Right cardiac atrium (tissue), 1 donor: ENCODE measurements around the gene GNGT1.

DNA sequence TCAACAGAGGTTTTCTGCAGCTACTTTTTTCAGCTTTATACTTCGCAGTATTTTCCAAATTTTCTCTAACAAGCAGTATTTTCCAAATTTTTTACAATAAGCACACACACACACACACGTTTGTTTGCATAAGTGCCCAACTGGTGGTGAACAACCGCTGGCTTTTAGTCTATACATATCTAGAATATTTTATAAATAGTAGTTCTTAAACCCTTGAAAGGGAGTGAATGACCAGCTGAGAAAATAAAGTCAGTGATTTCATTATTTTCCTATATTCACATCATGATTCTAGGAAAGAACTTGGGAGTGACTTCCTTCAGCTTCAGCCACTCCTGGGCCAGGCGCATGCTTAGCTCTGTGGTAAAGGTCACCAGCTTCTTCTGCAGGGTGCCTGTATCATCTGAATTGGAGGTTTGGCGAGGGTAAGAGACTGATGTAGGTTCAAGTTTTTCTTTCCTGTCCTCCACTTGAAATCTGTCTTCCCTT is 13.6 kb downstream of the GATAD1 start:
- PRO-cap: no peak

- PRO-cap: no peak
Observed at GRCh38 chr7:92481166-92481892, 3.6 kb upstream of the ERVW-1 start.

DNA sequence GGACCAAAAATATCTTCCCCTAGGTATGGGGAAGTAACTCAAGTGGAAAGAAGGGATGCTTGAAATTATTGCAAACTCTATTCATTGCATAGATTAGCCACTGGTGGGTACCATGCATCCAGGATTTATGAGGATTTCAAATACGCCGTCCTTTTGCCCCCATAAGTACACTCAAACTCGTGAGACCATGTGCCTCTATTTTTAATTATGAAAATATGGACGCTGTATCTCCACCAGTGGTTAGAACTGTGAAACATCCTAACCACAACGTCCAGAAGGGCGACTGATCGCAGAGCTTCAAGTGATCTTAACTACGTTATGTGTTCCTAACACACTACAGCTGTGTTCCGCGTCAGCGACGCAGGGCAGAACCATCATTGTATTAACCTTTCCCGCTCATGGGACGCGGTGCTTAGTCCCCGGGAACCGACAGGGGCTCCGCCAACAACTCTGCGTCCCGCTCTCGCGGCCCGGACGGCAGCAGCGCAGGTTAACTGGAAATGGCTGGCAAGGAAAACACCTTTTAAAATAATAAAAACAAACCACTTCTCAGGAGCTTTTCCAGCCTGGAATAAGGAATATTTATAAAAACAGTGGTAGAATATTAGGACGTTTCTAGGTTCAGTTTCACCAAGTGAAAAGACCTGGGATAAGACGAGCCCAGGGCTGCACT is 722 bp downstream of the PEX1 start:
- PRO-cap: bidirectional peak, plus-strand start at position 457 of the sequence, minus-strand start at position 448 of the sequence

- PRO-cap: no peak
Observed at GRCh38 chr7:92532365-92532685, 3.7 kb downstream of the RBM48 start.

GRCh38 chr7:92611203-92612208 is 21.3 kb upstream of the FAM133B start:
- PRO-cap: no peak

DNA sequence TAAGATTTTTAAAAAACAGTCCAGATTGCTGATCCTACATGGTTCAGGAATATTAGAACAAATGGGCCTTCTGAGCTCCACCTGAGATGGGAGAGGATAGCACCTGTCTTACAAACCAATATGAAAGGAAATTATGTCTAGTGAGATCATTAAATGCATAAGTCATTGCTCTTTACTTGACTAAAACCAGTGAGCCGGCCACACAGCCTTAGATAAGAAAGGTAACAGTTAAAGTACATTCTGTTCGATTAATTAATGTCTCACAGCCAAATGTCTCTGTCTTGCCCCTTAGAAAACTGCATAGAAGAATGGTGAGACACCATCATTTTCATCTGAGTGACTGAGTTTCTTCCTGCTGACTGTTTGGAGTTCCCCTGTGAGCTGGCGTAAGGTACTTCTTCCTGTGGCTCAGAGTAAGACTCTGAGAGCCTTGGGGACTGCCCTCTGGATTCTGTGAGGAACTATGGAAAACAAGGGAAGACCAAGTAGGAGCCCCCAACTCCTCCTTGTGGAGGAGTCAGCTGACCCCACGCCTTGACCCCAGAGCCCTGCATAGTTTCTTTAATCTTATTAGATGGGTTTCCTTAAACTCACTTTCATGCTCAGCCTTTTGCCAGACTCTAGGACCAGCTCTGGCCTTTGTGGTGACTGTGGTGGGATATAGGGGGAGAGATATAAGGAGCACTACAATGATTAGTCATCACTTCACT is 51.6 kb upstream of the FAM133B start:
- PRO-cap: no peak

DNA sequence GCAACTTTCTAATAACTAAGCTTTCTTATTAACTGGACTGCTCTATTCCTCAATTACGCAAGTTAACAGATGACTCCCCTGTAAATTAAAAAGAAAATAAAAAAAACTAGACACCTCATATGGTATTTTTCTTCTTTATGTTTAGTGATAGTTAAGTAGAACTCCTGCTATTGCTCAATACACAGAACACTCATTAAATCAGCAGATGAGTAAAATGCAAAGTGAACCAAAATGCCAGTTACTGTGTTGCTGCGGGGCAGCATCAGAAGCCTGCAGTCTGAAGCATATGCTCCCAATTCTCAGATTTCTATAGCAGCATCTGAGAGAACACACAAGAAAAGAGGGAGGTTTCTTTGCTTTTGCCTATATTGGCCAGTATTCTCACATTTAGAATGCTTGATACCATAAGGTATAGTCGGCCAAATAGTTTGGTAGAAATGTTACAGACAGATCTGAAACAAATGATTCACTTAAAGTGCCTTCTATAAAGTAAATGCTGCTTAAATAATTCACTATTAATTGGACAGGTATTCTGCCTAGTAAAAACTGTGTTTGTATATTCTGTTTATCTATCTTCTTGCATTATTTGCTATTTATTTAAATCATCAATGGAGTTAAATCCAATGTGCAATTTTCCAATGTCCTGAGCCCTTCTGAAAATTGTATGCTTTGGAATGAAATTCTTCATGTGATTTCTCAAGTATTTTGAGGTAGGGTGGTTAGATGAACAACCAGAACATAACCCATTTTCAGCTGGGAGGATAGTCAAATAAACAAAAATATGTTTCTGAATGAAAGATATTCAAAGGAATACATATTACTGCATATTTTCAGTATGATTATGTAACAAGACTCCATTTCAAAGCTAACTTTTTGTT is 28.1 kb downstream of the CDK6 start:
- PRO-cap: no peak

DNA sequence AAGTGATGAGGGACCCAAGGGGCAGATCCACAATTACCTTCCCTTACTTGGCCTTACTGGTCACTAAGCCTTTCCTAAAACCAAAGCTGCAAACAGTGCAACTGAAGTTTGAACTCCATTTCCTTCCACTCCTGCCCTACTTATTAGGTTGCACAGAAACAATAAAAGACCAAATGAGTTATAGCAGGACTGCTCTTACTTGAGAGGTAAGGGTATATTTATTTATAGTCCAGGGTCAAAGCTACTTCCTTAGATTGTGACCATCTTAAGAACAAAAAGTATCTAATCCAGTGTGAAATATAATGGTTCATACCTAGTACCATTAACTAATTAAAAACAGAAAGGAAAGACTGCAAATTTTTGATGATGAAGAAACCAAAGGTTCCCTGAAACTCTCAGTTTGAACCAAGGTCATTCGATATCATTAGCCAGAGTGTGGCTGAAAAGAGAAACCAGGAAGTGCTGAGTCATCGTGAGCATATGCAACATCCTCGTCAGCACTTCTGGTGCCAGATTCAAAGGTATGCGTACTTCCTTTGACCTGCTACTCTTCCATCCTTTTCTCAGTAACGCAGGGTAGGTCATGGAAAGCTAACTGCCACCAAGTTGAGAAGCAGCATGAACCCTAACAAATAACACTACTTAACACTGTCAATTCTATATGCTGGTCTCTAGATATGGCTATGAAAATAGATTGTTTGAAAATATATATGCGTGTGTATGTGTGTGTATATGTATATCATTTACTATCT is 26.8 kb downstream of the CDK6 start:
- PRO-cap: no peak

DNA sequence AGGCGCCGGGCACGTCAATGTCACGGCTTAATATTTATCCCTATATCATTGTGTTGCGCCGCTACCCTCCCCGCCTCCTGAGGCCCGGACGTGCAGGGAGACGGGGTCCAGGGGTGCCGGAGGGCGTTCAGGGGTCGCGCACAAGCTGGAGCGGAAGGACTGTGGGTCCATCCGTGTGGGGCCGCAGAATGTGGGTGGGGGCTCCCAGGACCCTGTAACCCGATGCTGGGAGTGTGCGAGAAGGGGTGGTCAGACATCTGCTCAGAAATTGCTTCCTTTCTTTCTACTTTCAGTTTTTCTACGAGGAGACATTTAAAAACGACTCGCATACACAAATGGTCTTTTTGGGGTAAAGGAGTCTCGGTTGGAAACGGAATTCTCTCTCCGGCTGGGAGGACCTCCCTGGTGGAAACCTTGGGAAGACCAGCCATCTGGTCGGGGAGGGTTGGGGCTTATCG is 2.3 kb downstream of the CDK6 start:
- PRO-cap: bidirectional peak, plus-strand start at position 73 of the sequence, minus-strand start outside the sequence

DNA sequence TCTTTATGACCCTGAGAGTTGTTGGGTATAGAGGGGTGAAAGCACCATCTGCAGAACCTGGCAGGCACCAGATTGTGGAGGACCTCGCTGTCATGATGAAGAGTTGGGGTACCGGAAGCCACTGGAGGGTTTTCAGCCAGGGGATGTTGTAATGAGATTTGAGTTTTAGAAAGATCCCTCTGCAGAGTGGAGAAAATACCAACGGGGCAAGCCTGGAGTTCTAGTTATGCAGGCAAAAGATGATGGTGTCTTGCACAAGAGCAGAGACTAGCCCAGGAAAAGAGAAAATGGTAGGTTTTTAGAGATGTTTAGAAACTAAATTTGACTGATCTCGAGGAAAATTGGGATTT is 34.4 kb upstream of the CDK6 start:
- PRO-cap: no peak

DNA sequence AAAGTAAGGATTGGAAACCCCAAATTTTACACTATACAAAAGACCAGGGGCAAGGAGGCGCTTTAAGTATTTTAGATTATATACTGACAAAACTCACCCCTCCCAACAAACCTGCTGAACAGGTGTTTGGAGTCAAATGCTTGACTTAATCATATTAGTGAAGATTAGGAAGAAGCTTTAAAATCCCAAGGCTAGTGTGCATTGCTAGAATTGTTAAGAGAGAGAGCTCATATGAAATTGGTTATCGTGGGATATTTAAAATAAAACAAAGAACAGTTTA is at the start of gene GNGT1:
TSS of gene GNGT1 (plus strand) at position 207 of the 280 bp plus-strand sequence.
- PRO-cap: no peak

DNA sequence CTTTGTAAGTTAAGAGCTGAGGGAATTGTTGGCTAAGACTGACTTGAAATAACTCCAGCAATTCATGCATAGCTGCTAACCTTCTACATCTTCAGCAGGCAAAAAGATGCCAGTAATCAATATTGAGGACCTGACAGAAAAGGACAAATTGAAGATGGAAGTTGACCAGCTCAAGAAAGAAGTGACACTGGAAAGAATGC is 174 bp downstream of the GNGT1 start:
- PRO-cap: no peak

- PRO-cap: no peak
Observed at GRCh38 chr7:93913167-93913747, 6.9 kb downstream of the GNGT1 start.

DNA sequence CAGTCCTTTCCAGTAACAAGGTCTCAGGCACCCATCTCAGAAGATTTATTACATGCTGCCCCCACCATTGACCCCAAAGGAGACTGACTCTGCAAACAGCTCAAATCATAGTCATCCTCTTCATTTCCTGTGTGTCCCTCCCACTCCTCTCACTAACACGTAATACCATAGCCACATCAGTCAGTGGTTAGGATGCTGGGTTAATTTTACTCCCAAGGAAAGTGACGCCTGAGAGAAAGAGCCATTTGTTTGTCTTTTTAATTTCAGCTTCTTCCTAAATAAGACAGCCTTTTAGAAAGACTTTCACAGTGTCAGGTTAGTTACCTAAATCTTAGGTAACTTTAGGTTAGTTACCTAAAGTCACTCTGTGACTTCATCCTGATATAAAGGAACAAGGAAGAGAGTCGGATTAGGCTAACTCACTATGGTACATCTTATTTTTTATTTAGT is 56.7 kb upstream of the BET1 start:
- PRO-cap: no peak

GRCh38 chr7:94087628-94088088 is 83.5 kb upstream of the BET1 start:
- PRO-cap: no peak

GRCh38 chr7:94303690-94304195 is 91.0 kb upstream of the COL1A2 start:
- PRO-cap: no peak

DNA sequence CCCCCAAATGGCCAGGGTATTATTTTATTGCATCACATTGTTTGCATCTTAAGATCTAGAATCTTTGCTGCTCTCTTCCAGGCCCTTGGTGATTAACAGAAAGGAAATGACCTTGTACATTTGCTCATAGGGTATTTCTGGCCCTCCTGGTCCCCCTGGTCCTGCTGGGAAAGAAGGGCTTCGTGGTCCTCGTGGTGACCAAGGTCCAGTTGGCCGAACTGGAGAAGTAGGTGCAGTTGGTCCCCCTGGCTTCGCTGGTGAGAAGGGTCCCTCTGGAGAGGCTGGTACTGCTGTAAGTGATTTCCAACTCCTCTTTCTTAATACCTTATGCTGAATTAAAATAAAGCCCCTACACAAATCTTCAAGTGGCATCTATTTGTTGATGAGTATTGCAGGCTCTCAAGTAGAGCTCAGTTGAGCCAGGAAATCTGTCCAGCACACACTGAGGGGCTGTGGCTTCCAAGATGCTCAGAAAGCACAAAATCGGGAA is 28.2 kb downstream of the COL1A2 start:
- PRO-cap: no peak

DNA sequence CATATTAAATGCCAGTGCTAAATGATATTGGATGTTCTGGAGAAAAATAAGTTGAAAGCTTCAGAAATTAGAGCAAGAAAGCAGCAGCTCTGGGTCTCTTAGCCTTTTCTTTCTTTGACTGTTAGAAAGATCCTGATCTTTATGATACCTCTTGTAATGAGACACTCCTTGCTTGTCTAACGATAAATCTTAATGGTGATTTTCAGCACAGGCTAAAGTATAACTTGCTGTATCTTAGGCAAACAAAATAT is 4.5 kb downstream of the CASD1 start:
- PRO-cap: no peak

DNA sequence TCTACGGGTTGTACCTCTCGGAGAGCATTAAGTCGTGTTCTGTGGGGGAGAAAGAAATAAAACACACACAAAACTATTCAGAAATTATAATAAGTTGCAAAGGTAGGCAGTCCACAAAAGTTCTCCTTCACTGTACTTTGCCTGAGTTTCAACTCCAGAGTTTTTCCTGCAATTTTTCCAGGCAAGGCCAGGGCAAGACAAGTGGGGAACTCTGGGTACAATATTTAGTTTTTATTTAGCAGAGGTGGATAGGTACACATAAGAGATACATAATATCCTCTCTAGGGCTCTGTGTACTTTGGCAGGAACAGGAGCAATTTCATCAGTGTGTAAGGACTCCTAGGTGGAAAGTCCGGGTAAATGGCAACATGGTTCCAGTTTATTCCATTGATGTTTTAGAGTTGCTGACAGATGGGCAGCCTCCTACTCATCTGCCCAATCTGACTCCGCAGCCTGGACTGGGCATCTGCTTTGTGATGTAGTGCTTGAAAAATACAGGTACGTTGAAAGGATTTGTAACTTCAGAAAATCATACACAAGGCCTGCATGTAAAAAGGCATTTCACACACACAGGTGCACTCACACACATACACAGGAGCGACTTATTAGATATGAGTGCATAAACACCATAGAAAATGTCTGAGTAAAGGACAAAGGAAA is 5.8 kb downstream of the PON1 start:
- PRO-cap: no peak

DNA sequence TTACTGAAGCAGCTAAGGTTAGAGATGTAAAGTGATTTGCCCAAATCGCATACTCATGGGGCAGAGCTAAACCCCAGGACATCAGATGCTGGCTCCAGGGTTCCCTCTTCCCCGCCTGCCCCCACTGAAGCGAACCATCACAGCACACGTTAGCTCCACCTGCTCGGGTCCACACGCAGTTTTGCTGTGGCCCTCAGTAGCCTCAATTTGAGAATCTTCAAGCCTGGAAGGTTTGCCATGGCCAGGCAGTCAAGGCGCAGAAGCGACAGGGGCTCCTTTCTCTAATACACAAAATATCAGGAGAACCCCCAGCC is 619 bp downstream of the PON1 start:
- PRO-cap: no peak